SJCRH30 (cell line): Measurements from ENCODE around the genes NAGPA, TMEM114 and USP7.

DNA sequence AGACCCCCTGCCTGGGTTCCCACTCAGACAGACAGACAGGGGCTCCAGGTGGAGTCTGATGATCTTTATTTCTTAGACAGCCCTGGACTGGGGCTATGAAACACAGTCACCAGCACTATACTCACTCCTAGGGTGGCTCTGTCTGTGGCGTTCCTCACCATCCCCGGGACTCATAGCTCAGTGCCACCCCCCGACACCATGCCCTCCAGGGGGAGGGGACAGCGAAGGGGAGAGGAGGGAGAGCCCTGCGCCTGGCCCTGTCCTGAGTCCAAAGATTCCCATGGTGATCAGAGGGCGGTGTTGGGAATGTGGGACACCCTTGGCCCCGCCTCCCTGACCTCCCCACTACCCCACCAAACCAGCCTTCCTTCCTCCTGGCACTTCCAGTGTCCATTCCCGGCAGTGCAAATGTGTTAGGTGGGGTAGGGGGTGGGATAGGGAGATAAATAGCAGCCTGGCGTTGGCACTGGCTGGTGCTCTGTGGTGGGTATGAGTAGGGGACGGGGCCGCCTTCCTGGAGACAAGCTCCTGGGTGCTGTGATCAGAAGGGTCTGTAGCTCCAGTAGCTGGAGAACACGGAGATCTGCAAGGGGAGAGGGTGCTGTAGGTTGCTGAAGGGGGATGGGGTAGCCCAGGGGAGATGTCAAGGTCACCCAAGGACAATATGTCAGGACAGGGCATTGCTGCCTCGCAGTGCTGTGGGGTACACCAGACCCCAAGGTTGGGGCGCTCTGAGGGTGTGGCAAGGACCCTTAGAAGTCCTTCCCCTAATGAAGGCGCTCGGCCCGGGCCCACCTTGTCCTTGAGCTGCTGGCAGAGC is 2.0 kb downstream of the SMIM22 start:
- RAMPAGE, long total RNA = no peak

DNA sequence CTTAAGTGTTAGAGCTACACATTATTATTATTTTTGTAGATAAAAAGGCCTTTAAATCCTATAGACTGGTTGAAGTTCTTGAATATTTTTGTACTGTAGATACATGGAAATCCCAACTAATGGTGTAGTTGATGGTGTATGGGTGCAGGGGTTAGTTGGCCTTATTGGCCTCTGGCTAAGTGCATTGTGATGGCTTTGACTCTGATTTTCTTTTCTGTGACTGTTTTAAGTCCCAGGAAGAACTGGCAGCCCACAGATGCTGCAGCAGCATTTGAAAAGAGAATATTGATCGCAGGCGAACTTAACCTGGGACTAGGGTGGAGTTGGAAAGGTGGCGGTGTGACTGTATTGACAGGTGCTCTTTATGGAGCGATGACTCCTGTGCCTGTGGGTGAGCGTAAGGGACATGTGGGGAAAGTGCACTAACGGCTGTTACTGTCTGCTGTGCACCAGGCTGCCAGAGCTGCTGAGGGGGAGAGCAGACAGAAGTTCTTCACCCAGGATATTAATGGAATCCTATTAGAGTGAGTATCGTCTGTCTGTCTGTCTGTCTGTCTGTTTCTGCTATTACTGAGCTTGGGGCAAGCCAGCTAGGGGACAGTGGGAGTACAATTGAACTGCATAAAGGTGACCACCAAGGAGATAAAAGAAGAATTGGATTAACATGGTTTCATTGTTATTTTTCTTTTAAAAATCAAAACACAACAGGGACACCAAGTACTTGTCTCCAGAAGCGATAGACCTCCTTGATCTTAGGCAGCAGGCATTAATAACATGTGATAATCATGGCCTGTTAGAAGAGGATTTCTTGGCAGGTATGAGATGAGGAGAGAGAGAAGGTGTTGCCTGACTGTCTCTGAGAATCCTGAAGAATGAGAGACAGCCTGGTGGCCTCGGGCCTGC is 21.4 kb downstream of the UBN1 start:
- RAMPAGE, long total RNA = no peak

GRCh38 chr16:4943127-4943750 is 6.3 kb upstream of the PPL start:
- RAMPAGE, long total RNA = no peak

- RAMPAGE, long total RNA = no peak
Observed at GRCh38 chr16:5033752-5034079, at the start of gene NAGPA. TSS of gene NAGPA (minus strand) at chr16:5033935.

- RAMPAGE, long total RNA = no peak
Observed at GRCh38 chr16:8547913-8548286, 42.4 kb downstream of the TMEM114 start.

DNA sequence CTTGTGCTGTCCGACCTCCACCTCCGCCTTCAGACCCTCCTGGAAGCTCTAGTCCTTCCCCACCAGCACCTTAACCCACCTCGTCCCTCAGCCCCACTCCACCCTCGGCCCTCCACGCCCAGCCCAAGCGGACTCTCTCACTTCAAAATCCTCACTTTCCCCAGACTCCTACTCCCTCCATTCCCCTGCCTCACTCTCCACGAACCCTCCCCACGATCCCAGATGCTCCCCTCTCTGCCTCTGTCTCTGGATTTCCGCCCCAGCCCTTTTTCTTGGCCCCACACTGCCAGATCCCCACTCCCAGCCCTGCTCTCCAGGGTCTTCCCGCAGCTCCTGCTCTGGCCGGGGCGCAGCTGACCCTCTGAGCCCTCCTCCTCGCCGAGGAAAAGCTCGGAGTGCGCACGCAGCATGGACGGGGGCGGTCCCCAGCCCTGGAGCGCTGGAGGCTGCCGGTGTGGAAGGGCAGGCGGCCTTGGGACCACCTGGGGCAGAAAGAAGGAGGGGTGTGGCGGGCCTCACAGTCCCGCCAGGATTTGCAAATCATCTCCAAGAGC is at the start of gene TMEM114:
TMEM114 (minus strand) TSS at position 397 of the 554 bp plus-strand sequence.
- RAMPAGE, long total RNA = no peak

GRCh38 chr16:8628516-8629325 is 7.2 kb downstream of the METTL22 start:
- RAMPAGE, long total RNA = no peak

- RAMPAGE, long total RNA = no peak
Observed at GRCh38 chr16:8865989-8867046, 2.5 kb downstream of the CARHSP1 start.

DNA sequence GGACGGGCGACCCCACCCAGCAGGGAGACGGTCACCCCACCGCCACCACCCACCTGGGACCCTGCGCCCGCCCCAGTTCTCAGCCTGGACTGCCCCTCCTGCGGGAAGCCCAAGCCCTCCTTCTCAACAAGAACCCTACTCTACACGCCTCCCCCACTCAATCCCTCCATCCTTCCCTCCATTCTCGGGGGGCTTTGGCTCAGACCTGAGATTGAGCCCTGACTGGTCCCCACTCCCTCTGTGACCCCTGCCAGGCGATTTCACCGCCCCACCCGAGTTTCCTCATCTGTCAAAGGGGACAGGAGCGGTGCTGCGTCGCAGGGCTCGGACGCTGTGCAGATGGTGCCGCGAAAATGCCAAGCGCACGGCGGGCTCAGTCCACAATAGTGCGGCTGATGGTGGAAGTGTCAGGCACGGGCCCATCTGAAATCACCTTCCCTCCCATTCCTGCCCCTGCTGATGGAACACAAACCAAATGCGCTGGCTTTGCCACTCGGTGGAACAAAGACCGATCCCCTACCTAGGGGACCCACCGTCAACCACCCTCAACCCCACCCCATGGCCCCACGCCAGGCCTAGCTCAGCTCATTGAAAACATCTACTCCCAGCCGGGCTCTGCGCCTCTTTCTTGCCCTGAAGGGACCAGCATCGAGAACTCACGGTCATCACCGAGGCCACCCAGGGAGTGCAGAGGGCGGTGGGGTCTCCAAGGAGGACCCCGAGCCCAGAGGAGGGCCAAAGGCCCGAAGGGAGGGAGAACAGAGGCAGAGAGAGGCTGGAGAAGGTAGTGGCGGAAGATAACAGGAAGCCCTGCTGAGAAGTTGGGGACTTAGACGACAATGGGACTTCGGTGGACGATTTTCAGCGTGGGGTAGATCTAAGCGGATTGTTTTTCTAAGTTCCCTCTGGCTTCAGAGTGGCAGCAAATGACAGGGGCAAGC is 1.5 kb downstream of the CARHSP1 start:
- RAMPAGE, long total RNA = no peak

DNA sequence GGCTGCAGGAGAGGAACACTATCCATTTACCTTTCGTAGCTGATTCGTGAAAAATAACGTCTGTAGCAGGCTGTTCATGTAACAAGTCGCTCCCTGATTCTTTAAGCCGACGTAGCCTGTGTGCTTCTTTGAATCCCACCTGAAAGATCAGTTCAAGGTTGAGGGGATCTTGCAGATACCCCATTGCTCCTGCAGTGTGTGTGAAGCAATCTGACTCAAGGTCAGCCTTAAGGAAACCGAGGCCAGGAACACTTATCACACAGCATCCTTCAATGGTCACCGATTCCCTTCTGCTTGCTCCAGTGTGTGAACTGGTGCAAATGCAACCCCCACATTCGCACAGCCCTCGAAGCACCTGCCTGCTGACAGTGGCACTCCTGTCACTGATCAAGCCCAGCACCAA is 36.9 kb downstream of the LITAFD start:
- RAMPAGE, long total RNA = no peak

DNA sequence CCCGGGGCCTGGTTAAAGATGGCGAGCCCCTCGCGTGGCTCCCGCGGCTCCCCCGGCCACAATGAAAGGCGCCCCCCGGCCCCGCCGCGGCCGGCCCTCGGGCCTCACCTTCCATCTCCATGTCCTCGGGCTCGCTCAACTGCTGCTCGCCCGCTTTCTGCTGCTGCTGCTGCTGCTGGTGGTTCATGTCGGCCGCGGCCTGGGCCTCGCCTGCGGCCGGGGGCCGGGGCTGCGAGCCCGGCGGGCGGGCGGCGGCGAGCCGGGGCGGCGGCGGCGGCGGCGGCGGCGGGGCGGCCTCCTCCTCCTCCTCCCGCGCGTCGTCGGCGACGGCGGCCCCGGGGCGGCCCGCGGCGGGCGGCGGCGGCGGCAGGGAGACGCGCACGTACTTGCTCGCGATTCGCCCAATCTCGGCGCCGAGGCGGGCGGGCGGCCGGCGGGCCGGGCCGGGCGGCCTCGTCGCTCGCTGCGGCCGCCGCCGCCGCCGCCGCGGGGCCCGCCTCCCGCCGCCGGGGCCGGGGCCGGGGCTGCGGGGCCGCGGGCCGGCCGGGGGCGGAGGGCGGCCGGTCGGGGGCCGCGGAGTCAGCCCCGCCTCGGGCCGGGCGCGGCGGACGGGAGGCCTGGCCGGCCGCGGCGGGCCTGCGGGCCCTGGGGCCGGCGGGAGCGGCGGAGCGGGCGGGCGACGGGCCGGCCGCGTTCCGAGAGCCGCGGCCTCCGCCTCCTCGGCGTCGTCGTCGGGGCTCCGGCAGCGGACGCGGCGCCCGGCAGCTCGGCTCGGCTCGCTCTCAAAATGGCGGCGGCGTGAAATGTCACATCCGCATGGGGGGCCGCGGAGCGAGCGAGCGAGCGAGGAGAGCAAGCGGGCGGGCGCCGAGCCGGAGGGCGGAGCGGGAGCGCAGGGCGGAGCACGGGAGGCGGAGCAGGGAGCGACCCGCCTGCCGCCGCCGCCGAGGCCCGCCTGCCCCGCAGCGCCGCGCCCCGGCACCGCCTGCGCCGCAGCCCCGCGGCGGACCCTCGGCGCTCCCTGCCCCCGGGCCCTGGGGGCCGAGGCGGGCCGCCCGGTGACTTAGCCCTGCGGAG is at the start of gene USP7:
USP7 (minus strand) TSS at position 808 of the 1,077 bp plus-strand sequence.
- RAMPAGE, long total RNA = no peak

- RAMPAGE, long total RNA = no peak
Observed at GRCh38 chr16:9072690-9073541, 18.5 kb upstream of the HAPSTR1 start.

- RAMPAGE, long total RNA = no peak
Observed at GRCh38 chr16:9104337-9105003, 13.0 kb downstream of the HAPSTR1 start.

DNA sequence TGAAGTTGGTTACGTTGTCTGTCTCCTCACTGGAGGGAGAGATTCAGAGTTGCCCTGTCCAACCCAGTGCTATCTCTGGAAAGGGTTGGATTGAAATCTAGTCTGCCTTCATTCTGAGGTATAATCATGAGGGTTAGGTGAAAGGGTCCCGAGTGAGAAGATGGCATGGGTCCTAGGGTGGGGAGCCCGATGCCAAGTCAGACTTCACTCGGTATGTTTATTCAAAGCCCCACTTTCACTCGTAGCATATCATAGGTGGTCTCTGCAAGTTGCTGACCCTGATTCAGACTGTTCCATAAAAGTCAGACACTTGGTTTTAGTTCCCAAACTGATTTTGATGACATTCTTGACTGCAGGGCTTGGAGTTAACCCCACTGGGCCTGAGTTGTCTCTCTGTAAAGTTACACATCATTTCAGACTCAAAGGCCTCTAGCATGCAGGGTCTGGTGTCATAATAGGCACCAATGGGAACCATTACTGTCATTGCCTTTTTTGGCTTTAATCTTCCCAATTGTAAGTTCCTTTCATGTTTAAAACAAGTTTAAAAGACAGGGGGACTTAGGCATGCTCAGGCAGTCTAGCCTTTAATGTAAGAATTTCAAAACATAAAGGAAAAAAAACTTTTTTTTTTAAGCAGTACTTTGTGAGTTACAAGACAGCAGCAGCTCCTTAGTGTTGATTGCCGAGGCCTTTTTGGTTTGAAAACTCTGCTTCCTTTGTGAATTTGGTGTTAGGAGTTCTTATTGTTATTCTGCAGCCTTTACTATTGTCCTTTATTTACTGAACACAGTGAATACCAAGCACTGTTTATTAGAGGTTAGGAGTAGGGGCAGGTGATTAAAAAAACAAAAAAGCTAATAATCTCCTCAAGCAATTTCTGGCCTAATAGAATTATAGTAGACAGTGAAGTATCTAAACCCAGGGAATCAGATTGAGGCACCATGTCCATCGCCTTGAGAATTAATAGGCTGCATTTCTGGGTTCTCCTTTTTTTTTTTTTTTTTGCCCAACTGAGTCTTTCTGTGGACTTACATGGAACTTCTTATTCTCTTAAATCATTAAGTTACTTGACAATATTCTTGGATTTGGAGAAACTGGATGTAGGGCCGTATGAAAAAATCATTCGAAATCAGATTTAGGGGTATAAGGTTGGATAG is 18.1 kb downstream of the HAPSTR1 start:
- RAMPAGE, long total RNA = no peak

DNA sequence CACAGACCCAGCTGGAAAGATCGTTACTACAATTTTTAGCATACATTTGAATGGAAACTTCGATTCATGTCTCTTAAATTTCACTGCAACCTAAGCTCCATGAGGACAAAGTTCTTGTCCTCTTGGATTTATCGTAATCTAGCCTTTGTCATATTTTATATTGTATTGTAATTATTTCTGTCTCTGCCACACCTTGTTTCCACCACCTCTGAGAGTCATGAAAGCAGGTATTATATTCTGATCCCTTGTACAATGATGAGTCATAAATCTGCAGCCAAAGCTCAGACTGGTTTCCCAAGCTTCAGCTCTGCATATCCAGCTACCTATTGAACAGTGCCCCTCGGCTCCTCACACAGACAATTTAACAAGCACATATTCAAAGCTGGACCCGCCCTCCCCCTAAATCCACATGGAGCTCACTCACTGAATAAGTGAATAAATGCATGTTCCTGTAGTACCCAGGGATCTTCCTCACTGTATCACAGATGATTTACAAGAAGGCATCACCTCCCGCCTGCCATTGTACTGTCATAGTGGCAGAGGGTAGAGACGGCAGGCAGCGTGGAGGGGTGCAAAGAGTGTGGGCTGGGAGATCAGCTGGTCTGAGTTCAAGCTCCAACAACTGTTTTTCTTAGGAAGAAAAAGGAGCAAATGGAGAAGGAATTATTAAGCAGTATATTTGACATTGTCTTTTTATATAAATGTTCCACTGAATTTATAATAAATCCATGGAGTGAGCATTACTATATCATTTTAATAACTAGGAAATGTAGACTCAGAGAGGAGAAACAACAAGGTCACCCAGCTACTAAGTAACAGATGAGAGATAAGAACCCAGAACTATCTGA is 516.3 kb downstream of the GRIN2A start:
- RAMPAGE, long total RNA = no peak

DNA sequence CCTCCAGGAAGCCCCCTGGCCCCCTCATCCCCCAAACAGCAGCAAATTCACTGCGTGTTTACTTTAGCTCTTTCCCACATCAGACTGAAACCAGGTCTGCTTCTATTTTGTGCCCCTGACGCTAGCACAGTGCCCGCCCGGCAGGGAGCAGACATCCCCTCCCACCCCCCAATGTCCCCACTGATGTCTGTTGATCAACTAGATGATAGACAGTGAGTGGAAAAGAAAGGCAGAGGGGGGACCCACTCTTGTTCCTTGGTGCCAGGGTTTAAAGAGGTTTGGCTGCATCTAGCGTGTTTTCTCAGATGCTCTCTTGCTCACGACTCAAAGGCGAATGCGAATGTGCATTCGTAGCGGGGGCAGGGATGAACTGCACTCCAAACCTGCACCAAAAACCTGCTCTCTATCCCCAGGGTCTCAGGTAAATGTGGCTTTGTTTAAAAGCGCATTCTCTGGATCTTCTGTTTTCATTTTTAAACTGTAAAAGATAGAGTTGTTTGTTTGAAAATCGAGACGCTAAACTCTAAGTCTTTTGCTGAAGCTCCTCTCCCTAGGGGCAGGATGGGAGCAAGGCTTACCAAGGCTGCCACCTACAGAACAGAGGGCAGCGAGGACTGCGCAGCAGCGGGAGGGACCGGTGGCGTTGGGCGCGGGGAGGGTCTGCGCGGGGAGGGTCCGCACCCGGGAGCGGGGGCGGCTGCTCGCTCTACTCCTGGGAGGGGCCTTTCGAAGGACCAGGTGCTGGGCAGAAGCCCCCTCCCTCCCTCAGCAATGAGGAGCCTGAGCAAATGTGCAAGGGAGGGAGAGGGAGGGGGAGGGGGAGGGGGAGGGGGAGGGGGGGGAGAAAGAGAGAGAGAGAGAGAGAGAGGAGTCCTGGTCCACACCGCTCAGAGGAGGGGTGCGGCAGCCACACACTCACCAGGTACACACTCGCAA is 143.0 kb downstream of the GRIN2A start:
- RAMPAGE, long total RNA = no peak

DNA sequence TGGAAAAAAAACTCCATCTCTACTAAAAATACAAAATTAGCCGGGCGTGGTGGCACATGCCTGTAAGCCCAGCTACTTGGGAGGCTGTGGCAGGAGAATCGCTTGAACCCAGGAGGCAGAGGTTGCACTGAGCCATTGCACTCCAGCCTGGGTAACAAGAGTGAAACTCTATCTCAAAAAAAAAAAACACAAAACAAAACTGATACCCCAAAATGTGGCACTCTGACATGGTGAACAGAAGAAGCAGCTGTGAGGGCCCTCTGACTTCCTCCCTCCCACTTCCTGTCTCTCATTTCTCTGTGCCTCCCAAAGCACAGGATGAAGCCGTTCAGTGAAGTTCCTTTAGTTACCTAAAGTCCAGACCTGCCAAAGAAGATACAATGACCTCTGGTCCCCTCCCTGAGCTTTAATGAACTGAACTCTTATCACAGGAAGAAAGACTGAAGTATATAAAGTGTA is 93.3 kb upstream of the GRIN2A start:
- RAMPAGE, long total RNA = no peak

GRCh38 chr16:10386694-10387692 is 1.1 kb downstream of the ATF7IP2 start:
- RAMPAGE, long total RNA = no peak

DNA sequence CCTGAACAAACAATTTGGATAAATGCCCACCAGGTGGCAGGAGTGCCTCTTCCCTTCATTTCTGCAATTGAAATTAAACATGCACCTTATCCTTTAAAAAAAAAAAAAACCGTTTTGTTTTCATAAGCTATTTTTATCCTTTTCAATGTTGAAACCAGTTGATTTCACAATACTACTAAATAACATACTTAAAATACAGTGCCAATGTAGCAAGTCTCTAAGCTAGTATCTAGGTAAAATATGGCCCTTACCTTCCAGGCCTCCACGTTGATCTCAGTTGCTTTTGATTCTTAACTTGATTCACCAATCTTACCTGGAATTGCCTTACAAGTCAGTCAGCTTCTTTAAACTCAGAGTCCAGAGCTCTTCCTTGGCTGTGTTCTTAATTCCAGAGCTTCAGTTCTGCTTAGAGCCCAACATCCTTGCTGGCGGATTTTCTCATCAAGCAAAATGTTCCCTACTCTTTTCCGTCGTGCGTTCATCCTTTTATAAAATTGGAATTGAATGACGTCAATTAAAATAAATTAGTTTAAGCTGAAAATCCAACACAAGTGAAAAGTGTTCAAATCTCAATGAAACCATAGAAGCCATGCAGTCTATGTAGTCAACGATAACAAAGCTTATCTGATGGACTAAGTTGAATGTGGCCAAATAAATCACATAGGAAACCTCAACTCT is 65.5 kb downstream of the EMP2 start:
- RAMPAGE, long total RNA = no peak

DNA sequence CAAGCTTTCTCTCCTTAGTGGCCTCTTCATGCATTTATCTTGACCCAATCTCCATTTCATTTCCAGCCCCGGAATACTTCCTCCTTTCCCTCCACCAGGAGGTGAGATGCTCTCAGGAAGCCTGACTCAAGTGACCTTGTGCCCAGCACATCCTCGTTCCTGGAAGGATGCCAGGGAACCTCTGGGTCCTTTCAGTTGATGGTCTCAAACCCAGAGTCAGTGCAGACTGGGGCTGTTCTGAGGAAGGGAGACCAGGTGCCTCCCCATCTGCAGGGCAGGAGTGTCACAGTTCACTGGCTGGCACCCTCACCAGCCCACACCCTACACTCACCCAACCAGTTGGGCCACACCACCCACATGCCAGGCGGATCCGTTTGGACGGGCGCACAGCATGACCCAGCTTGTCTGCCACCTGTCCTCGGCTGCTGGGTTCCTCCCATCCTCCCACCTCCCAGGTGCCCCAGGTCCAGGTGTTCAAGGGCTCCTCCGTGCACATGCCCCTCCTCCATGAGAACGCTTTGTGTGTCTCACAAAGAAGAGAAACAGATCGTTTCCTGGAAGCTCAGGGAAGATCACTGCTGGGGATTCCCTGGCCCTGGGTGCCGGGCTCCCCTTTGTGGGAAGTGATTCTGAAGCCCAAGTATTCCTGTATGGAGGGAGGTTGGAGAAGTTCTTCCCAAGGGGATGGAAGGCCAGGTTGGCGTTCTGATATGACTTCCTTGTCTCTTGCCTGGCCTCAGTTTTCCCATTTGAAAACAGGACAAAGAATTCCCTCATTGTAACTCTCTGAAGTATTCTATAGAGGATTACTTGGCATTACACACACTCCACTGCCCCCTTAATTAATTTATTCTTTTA is 14.2 kb upstream of the EMP2 start:
- RAMPAGE, long total RNA = no peak